ENCODE measurements around a stretch of chr3.

DNA sequence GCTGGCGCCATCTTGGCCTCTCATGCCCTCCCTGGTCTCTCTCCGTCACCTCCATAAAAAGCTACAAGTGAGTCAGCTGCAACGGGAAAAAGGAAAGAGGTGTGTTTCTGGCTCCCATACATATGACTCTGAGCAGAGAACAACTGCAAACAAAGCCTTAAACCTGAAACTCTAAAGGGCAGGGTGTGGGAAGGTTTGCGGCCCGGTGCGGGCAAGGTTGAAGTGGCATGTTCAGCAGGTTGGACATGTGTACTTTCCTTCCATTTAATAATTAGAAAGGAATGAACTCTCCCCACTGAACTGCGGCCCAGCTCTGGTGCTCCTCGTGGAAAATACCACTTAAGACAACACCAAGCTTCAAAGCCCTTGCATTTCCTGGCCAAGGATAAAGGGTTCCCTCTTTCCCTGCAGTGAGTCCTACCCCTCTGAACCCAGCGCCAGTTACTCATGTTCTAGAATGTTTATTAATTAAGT, 58.9 kb upstream of the PPARG start:
- PRO-cap, 2 experiments, result no peak in any of the 2 experiments

- PRO-cap, 2 experiments, result no peak in any of the 2 experiments
Observed at GRCh38 chr3:12356938-12357368, 68.1 kb downstream of the PPARG start.

- PRO-cap, 2 experiments, result no peak in any of the 2 experiments
Observed at GRCh38 chr3:12503083-12503857, 19.0 kb downstream of the TSEN2 start.

DNA sequence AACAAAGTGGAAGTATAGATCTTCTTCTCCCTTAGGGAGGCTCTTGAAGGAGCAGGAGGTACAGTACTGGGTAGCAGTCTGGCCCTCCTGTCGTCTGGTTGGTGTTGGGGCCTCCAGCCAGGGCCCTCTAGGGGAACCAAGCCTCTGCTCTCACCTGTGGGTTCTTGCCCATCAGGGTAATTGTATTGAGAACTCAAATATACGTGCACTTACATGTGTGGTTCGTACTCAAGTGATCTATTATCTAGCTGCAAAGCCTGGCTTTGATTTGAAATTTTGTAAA, 25.9 kb downstream of the MKRN2 start:
- PRO-cap, 2 experiments, result no peak in any of the 2 experiments

GRCh38 chr3:12647549-12648093, 16.3 kb downstream of the RAF1 start:
- PRO-cap, 2 experiments, result no peak in any of the 2 experiments

- PRO-cap, 2 experiments, result no peak in any of the 2 experiments
Observed at GRCh38 chr3:12676624-12676942, 12.7 kb upstream of the RAF1 start.

DNA sequence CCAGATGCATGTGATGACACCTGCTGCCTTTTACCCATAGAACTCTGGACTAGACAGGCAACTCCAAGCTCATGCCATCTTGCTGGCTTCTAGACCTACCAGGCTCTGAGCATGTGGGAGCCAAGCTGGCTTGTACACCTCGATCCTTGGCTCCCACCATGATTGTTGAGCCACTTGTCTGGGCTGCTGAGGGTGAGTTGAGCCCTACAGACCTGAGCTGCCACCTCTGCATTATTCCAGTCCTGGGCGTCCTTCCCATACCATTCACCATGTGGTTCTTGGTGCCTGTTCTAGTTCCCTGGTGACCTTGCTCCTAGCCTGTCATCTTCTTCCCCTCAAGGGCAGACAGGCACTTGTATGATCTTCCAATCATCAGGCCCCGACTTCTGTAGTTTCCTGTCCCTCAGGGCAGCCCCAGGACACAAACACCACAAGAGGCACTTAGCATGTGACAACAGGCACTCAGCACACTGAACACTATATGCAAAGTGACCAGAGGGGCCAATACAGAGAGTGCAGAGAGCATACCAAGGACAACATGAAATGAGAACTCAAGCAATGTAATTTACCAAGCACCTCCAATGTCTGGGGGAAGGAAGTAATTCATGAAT, 18.0 kb downstream of the TMEM40 start:
- PRO-cap, 2 experiments, result no peak in any of the 2 experiments

DNA sequence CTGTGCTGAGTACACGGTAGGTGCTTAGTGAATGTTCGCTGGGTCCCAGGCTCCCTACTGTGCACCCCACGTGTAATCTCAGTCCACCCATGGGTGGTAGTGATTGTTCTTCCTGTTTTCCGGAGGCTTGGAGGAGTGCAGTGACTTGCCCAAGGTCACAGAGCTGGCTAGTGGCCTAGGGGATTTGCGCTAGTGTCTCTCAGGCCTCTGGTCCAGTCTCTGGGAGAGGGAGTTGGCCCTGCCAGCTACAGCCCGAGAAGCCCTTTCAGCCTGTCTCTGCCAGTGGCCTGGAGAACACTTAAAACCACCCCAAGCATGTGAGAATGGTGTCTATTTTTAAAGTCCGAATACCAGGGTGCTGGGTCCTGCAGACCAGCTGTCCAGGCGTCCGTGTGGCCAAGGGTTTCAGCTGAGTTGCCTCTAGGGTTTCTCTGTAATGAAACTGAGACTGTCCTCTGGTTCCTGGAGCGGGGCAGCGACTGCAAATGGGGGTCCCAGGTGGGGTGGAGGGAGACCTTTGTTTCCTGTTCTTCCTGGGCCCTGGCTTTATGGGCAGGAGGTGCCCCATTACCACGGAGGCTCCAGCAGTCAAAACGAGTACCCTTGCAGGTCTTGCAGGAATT, 2.1 kb downstream of the CAND2 start:
- PRO-cap, 2 experiments, result no peak in any of the 2 experiments

DNA sequence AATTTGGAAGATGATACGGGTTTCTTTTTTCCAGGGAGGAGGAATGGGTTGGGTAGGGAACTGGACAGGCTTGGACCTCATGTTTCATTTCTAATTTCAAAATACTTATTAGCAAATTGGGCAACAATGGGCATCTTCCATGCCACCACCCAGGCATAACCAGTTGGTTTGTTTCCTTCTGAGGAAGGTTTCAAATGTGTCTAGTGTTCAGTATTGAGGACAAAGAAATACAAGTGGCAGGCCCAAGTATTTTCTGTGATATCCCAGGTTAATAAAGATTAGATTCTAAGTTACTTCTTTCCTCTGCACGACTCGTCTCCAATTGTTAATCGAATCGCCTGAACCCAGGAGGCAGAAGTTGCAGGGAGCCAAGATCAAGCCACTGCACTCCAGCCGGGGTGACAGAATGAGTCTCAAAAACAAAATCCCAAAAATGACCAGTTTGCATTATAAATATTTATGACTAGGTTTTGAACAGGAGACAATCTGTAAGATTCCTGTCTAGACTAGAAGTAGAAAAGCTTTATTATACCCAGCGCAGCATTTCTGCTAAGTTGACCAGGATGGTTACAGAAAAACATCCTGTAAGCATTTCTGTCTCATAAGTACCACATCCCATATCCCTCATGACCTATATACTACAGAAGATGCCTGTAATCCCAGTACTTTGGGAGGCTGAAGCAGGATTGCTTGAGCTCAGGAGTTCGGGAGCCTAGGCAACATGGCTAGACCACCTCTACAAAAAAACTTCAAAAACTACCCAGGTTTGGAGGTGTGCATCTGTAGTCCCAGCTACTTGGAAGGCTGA, 6.7 kb downstream of the RPL32 start:
- PRO-cap, 2 experiments, result no peak in any of the 2 experiments

DNA sequence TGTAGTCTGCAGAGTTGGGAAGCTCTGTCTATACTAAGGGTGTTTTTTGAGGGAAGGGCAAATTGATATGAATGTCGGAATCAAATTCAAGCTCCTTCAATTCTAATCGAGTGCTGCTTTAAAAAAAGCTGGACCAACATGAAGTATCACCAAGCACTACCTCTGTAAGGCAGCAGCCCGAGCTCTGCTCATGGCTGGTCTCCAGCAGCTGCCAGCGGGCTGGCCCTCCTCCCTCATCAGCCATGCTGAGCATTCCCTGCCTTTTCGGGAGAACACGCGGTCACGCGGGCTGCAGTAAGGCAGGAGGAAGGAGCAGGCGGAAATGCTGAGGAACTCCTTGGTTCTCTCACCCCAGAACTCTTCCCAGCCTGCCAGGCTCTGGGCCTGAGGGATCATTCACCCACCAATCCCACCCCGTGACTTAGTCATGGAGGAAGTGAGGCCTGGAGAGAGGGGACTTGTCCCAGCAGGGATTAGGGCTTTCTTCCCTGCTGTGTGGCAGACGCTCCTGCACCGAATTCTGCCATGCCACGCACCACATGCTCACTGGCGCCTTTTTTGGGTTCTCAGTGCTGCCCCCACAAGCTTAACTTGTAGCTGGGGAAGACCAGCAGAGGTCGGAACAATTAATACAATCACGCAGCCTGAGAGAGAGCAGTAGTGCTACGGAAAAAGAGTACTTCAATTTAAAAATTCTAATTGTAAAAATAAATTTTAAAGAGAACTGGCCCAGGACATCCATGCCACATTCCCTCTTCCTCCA, 42.9 kb upstream of the RPL32 start:
- PRO-cap, 2 experiments, result no peak in any of the 2 experiments

GRCh38 chr3:12892027-12892293, 50.6 kb upstream of the RPL32 start:
- PRO-cap, 2 experiments, result no peak in any of the 2 experiments

DNA sequence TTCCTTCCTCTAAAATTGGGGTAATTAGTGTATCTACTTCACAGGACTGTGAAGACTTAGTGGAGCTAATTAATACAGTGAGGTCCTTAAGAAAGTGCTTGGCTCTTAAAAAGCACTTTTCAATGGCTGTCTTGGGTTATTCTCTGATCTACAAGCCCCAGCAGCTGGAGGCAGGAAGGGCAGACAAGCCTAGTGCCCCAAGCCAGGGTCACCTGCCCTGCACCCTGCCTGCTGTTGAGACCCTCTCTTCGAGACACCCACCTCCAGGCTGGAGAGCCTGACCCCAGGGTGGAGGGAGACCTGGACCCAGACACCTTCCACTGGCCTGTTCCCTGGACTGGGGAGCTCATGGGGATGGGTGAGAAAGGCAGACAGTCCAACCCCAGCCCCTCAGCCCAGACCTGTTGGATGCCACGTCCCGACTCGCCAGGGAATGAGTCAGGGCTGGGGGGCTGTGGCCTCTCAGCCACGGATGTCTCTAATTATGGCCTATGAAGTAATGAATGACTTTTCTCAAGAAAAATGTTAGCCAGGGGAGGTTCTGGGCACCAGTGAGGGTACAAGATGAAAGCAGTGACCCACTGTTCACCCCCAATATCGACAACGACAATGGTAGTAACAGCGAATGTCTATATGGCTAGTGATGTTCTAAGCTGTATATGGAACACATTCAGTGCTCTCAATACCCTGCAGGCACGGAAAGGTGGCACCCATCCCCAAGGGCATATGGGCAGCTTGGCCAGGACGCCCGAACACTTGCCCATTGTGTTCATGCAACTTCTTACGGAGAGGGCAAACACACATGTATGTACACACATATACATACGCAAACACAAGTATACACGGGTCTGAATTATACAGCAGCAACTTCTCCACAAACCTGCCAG, 107.0 kb upstream of the RPL32 start:
- PRO-cap, 2 experiments, result no peak in any of the 2 experiments

- PRO-cap, 2 experiments, result peak in 1 of 2 experiments; most common plus-strand start chr3:12994427 (in 1); most common minus-strand start chr3:12994331 (in 1)
Observed at GRCh38 chr3:12993639-12994598, 79.3 kb downstream of the IQSEC1 start.

GRCh38 chr3:13007296-13007513, 66.0 kb downstream of the IQSEC1 start:
- PRO-cap, 2 experiments, result no peak in any of the 2 experiments

- PRO-cap, 2 experiments, result peak in 2 of 2 experiments; most common plus-strand start chr3:13009760 (in 2)
Observed at GRCh38 chr3:13009706-13010455, 63.3 kb downstream of the IQSEC1 start.

DNA sequence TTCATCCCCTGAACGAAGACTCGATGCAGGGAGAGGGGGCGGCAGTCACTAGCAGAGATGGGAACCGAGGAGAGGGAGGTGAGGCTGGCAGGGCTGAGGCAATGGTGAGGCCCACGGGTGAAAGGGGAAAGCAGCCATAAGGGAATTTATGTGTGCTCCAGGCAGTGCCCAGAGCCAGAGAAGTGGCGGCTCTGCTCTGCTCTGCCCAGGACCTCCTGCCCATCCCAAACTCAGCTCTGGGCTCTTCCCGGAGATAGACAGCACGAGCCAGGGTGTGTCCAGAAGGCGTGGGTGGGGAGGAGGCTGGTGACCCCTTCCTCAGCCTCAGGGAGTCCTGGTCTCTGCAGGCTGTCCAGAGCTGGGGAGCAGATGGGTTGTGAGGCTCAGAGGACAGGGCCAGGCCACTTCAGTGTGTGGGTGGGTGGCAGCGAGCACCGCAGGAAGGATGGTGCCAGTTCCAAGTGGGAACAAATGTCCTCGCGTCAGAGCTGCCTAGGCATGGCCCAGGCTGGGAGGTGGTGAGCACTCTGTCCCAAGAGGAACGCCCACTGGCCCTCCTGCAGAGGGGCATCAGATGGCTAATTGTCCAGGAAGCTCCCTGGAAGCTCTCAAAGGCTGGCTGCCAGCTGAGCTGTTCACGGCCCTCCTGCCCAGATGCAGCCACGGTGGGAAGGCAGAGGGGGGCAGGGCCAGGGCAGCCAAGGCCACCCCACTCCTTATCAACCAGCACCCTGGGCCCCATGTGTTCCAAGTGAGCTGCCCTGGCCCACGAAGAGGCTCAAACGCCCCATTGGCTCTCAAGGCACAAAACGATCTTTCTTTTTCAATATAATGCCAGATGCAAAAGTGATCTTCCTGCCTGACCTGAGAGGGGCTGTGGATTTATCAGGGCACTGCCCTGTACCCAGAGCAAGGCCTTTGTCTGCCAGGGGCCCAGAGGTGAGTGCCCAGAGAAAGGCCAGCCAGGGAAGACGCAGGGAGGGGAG, 55.3 kb downstream of the IQSEC1 start:
- PRO-cap, 2 experiments, result no peak in any of the 2 experiments

DNA sequence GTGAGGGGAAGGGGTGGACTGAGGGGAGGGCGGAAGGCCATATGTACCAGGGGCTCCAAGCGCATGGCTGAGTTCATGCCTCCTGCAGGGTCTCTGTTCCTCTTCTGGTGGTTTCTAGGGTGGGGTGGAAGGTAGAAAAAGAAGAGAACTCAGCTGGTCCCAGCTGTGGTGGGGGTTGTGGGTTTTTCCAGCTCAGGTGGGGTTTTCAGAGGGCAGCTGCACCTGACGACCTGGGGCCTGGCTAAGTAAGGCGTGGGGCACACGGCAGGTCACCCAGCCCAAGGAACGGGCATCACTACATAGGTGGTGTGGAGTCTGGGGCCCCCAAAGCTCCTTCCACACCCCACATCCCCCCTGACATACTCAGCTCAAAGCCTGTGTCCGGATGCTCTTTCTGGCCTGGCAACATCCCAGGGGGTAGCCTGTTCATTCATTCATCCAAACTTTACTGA, 10.8 kb upstream of the IQSEC1 start:
- PRO-cap, 2 experiments, result no peak in any of the 2 experiments

- PRO-cap, 2 experiments, result no peak in any of the 2 experiments
Observed at GRCh38 chr3:13415342-13416219, 4.5 kb downstream of the NUP210 start.

GRCh38 chr3:13428256-13428495, 8.1 kb upstream of the NUP210 start:
- PRO-cap, 2 experiments, result no peak in any of the 2 experiments

DNA sequence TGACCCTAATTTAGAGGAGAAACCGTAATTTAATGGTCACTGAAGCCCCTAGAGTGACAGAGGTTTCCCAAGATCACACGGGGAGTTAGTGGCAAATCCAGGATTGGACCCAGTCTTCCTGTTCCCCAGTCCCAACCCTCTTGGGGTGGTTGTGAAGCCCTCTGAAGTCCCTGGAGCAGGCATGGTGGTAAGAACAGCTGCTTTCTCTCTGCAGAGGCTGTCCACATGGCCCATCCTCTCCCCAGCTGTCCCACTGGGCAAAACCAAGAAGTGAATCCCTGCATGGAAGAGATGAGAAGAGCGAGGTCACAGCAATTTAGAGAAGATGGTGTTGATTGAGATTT, 14.9 kb upstream of the HDAC11 start:
- PRO-cap, 2 experiments, result no peak in any of the 2 experiments